AG10803 (cell line): ENCODE measurements around a stretch of chr11.

DNA sequence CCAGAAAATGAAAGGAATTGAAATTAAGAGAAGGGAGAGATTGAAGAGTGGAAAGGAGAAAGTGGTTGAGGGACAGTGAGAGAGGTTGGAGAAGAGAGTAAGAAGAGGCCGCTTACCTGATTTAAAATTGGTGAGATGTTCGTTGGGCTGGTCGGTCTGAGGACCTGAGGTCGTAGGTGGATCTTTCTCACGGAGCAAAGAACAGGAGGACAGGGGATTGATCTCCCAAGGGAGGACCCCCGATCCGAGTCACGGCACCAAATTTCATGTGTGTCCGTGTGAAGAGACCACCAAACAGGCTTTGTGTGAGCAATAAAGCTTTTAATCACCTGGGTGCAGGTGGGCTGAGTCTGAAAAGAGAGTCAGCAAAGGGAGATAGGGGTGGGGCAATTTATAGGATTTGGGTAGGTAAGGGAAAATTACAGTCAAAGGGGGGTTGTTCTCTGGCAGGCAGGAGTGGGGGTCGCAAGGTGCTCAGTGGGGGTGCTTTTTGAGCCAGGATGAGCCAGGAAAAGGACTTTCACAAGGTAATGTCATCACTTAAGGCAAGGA is 66.0 kb downstream of the BDNF start:
- RRBS, result no CpG with 5 or more reads among the region's 10 CpGs

DNA sequence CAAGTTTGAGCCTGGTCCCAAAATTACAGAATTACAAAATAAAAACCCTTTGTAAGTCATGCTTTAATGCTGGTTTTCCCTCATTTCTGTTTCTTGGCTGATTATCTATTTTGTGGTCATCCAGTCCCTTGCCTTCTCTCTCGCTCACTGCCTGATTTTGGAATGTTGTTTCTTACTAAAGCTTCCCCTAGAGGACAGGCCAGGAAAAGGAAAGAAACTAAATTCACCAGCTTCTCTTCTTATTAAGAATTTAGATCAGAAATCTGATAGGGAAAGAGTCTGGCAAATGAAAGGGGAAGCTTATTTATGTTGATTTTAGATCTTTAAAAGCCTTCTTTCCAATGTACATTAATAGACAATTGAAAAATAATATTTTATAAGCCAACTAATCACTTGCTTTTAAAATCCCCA is 16.6 kb upstream of the BDNF start:
- RRBS, result no CpG with 5 or more reads among the region's 1 CpG

DNA sequence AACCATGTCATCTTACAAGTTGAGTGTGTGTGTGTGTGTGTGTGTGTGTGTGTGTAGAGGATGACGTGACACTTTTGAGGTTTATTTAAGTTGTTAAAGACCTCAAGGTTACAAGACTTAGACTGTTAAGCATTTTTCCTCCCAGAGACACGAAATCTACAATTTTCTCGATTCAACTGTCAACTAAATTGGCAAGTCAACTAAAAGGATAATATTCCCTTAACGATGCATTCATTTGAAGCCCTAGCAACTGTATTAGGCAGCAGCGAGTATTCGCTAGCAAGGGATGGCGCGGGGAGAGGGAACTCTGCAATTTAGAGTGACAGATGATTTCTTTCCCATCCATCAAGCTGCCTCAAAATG is 17.6 kb upstream of the BDNF start:
- RRBS, result no CpG with 5 or more reads among the region's 8 CpGs

DNA sequence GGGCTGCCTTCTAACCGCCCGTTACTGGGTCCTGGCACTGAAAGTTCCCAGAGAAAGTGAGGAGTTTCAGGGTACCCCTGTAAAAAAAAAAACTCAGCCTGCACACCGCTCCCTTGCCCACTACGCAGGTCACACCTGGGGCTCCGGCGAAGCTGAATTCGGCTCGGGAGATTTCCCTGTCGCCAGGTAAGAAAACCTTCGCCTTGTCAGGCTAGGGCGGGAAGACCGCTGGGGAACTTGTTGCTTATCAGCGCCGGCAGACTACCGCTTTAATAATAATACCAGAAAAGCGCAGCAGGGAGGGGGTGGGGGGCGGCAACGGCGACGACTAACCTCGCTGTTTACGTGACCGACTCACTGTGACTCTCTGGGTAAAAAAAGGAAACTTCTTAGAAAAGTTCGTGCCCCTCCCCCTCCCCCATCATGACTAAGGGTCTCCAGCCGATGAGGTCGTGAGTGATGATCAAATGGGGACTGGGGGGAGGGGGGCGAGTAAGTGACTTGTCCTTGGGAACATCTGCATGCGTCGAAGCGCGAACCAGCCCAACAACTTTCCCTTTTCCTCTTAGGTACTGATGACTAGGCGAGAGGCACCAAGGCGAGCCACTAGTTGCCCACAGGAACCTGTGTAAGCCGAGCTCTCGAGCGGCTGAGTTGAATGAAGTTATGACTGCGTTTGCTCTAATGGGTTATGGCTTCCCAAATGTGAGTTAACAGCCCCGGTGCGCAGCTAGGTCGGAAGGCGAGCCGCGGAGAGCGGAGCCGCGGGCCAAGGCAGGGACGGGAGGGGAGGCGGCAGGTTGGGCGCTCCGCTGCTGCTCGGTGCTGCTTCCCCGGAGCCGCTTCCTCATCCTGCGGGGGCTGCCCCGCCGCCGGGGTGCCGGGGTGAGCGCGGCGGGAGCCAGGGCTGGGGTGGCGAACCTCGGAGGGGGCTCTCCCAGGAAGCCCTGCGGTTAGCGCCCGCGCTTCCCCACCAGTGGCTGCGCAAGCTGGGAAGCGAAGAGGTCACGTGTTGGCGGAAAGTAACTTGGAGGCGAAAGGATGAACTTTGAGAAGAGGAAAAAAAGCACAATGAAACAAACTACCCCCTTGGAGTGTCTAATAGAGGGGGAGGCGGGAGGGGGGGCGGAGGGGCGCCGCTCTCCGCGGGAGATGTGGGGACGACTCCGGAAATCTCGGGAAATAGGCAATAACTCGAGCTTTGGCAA is 21.9 kb upstream of the BDNF start:
- RRBS, result 4% methylated on average over 19 of the region's 82 CpGs

DNA sequence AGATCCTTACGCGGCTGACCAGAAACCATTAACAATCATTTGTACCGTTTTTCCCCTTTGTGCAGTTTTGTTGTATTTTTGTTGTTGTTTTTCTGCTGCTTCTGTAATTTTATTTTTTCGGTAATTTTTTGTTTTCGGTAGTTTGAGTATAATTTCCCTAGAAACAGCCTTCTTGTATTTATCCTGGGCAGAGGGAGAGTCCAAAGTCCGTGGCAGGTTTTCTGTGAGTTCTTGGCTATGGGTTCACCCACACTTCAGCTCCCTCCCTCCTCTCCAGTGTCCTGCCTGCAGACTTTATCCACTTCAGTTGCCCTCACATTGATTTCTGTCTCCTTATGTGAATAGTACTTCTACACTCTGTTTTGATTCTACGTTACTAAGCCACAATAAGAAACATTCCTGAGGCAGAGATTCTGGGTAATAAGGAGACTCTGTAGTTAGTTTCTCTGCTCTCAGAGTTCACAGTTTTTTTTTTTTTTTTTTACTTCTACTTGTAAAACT is 868.5 kb downstream of the METTL15 start:
- RRBS, result no CpG with 5 or more reads among the region's 7 CpGs

DNA sequence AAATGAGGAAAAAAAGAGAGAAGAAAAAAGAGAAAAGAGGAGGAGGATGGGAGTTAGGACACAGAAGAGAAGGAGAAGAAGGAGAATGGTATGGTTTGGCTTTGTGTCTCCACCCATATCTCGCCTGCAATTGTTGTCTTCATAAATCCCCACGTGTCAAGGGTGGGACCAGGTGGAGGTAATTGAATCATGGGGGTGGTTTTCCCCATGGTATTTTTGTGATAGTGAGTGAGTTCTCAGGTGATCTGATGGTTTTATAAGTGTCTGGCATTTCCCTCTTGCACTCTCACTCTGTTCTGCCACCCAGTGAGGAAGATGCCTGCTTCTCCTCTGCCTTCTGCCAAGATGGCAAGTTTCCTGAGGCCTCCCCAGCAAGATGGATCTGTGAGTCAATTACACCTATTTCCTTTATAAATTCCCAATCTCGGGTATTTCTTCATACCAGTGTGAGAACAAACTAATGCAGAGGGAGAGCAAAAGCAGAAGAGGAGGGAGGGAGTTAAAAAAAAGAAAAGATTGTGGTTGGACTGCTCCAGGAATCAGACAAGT is 856.9 kb downstream of the KCNA4 start:
- RRBS, result no CpG with 5 or more reads among the region's 3 CpGs

DNA sequence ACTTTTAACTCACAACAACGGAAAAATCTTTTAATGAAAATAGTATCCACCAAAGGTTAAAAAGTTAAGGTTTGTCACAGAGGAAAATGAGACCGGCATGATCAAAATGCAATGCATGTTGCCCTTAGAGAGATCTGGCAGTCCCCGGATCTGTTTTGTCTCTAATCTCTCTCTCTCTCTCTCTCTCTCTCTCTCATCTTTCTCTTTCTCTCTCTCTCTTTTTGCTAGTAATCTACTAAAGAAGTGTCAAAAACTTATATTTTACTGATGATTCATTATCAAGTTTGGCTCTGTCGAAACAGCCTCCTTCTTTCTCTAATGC is 246.1 kb upstream of the MPPED2 start:
- RRBS, result 22% methylated on average over 1 of the region's 4 CpGs

DNA sequence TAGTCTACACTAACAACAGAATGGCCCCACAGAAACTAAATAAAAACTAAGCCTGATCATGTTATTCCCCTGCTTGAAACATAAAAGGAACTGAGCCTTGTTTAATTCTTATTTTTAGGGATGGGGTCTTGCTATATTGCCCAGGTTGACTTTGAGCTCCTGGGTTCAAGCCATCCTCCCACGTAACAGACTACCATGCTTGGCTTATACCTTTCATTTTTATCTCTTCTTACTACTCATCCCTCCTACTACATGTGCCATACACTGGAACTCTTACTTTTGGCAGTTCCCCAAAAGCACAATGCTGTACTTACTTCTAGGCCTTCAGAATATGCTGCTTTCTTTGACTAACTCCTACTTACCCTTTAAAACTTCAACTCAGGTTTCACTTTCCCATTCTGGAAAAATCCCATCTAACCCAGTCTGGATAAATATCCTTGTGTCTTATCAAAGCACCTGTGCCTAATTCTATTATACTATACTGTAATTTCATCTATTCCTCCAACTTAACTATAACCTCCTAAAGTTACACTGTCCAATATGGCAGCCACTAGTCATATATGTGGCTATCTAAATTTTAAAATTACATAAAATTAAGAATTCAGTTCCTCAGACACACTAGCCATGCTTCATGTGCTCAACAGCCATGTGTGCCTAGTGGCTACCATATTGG is 62.9 kb downstream of the IMMP1L start:
- RRBS, result no CpG with 5 or more reads among the region's 1 CpG

DNA sequence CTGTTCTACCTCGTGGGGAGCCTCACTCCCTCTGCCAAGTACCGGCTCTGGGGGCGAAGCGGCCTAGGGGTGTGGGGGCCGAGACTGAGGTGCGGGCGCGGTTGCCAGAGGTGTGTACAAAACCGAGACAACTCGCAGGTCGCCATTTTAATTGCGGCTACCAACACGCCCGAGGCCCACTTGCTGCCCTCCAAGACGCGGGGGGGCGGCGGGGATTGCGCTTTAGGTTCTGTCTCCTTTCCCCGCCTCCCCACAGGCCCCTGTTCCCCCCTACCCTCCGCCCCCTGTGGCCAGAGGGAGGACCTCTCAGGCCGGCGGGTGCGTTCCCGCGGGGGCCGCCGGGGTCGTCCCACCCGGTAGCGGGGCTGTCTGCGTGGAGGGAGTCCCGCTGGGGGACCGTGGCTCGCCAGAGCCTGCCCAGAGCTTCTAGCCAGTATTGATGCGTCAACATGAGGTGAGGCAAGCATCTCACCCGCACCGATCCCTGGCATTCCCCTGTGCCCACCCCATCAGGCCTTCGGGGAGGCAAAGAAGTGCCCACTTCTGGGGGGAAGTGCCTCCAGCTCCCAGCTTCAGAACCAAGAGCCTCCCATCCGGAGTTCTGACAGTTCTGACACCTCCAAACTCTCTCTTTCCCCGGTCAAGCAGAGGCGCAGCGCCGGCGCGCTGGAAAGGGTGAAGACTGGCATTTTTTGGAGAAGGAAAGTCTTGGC is 2.9 kb upstream of the PAX6 start:
- RRBS, result 40% methylated on average over 1 of the region's 46 CpGs

DNA sequence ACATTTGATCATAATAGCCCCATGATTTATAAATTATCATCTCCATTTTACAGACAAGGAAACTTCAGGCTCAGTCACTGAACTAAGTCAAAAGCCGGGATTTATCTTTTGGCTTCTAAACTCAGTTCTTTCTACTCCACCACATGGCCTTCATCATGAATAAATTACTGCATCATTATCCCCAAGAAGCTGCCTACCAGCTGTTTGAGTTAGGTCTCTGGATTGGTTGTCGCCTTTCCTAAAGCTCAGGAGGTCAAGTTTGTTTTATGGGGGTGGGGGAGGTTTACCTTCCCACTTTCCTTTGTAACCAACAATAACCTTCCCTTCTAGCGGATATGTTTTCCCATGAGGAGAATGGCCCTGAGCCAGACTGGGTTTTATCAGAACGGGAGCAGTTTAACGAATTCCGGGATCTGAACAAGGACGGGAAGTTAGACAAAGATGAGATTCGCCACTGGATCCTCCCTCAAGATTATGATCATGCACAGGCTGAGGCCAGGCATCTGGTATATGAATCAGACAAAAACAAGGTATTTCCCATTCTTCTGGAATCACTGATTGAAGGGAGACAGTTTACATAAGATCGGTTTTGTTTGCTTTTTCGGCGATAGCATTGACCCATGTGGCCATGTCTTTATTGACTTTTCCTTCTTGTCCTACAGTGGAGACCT is 12.2 kb downstream of the RCN1 start:
- RRBS, result no CpG with 5 or more reads among the region's 11 CpGs

DNA sequence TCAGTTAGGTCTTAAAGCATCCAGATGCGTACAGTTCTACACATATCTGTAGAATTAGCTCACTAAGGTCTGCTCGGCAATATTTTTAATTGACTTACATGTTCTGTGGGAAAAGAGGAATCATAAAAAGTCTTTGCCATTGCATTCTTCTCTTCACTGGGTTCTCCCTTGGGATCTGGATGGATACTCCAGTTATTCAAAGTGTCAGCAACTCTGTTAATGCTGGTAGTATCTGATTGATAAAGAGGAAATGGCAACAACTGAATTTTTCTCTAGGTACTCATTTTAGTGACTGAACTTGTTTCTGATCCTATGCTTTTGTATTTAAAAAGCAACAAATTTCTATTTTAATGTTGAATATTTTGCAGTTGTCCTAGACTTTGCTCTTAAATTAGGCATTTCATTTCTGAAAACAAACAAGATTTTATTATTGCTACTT is 27.4 kb downstream of the EIF3M start:
- RRBS, result no CpG with 5 or more reads among the region's 2 CpGs

- RRBS, result no CpG with 5 or more reads among the region's 8 CpGs
Observed at GRCh38 chr11:32891358-32891716, 1.3 kb upstream of the QSER1 start.

DNA sequence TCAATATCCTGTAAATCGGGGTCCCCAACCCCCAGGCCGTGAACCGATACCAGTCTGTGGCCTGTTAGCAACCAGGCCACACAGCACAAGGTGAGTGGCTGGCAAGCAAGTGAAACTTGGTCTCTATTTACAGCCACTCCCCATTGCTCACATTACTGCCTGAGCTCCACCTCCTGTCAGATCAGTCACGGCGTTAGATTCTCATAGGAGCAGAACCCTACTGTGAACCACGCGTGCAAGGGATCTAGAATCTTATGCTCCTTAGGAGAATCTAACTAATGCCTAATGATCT is 27.8 kb upstream of the DEPDC7 start:
- RRBS, result no CpG with 5 or more reads among the region's 7 CpGs

DNA sequence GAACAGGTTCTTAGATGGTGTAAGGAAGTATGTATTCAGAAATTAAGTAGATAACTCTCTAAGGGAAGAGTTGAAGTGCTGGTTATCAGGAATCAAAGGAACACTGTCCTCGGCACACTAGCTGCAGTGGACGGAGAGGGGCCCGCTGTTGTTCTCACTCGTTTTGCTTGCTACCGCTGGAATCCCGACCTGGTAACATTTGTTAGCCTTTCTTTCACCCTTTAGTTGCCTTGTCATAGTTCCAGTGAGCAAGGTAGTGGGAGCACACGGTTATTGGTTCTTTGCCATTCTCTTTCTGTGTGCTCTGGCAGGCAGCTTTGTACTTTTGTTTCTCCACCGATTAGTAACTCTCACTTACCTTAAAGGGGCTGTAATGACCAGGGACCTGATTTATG is 1.7 kb downstream of the DEPDC7 start:
- RRBS, result no CpG with 5 or more reads among the region's 8 CpGs

DNA sequence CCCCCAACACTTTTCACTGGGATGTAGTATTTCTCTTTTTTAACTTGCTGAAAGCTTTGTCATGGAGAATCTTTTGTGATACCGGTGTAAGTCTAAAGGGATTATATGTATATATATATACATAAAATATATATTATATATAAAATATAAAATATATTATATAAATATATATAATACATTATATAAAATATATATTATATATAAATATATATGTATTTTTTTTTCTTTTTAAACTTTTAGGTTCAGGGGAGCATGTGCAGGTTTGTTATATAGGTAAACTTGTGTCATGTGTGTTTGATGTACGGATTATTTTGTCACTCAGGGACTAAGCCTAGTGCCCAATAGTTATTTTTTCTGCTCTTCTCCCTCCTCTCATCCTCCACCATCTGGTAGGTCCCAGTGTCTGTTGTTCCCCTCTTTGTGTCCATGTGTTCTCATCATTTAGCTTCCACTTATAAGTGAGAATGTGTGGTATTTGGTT is 3.9 kb downstream of the HIPK3 start:
- RRBS, result no CpG with 5 or more reads among the region's 2 CpGs

DNA sequence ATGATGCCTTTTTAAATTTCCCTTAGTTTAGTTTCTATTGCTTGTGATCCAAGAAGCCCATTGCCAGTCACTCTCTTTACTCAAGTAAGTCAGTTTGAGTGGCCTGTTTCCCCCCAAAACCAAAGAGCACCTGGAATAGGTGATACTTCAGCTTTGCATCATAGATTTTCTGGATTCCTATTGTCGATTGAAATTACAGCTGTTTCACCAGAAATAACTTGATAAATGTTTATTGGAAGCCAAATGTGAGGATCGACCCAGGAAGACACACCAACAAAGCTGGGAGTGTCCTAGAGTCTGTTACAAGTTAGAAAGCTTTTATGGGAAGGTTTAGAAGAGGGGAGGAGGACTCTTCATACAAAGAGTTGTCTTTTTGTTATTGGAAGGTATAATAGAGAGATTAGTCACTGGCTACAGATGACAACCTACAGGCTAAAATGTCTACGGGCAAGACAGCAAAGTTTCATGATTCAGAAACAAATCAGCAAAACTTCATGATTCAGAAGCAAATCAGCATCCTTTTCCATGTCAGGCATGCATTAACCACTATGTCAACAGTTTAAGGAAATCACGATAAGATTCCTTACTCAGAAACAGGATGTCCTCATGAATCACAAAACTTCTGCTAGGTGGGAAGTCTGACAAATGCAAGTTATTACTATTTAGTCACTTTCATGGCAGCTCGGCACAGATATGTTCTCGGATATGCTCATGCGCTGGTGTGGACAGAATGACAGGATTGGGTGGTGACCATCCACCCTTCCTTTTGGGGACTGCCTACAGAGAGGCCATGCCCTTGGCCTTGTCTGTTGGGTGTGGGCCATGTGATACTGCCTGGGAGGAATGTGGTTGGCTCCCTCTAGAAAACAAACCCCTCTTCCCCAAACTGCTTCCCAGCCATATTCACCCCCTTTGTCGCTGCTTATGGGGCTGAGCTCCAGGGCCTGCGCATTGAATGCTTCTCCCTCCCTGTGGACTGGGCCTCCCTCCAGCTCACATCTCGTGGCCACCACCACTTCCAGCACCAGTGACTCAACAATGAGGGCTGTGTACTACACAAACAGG is 10.3 kb downstream of the C11orf91 start:
- RRBS, result no CpG with 5 or more reads among the region's 10 CpGs

- RRBS, result no CpG with 5 or more reads among the region's 7 CpGs
Observed at GRCh38 chr11:34071500-34072137, 20.1 kb downstream of the CAPRIN1 start.

DNA sequence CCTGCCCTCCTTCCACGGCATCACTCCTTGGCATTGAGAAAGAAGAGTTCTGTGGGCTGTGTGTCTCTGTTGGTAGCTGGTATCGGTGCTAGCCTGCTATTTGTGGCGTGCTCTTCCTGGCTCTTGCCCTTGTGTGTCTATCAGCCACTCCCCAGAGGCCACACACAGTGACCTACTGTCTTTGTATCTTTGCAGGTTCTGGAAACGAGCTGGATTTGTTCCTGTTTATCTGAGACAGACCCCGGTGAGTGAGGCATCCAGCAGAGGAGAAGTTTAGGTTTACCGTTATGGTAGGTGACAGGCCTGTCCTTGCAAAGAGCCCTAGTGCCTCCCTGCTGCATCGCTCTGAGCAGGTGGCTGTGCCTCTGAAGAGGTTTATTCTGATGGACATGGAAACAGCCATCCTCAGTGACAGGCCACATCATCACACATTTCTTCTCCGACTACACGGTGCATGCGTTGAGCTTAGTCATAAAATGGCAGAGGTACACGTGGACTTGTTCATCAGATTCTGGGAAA is 31.4 kb downstream of the NAT10 start:
- RRBS, result no CpG with 5 or more reads among the region's 11 CpGs

- RRBS, result no CpG with 5 or more reads among the region's 12 CpGs
Observed at GRCh38 chr11:34233867-34234911, 123.6 kb downstream of the ABTB2 start.

DNA sequence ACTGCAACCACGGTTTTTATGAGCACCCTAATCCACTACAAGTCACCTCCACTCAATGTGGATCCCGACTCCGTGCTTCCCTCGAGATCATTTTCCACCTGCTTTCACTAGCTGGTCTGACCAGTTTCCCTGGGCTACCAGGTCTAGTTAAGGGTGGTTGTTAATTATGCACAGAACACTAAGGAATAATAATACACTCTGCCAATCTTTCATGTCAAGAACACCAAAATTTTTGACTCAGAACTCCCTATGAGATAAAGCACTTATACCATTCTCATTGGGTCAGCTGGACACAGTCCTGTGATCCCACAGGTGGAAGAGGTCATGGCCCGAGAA is 82.3 kb downstream of the ABTB2 start:
- RRBS, result no CpG with 5 or more reads among the region's 5 CpGs